Cytotoxic T cell (primary cell): ENCODE data around the genes CHSY3 and HINT1.

GRCh38 chr5:128736271-128736849, 198.3 kb upstream of the FBN2 start:
- PRO-cap, 2 experiments, result no peak in any of the 2 experiments

- PRO-cap, 2 experiments, result no peak in any of the 2 experiments
These were observed 2.2 kb downstream of the ISOC1 start for GRCh38 chr5:129096629-129097192.

DNA sequence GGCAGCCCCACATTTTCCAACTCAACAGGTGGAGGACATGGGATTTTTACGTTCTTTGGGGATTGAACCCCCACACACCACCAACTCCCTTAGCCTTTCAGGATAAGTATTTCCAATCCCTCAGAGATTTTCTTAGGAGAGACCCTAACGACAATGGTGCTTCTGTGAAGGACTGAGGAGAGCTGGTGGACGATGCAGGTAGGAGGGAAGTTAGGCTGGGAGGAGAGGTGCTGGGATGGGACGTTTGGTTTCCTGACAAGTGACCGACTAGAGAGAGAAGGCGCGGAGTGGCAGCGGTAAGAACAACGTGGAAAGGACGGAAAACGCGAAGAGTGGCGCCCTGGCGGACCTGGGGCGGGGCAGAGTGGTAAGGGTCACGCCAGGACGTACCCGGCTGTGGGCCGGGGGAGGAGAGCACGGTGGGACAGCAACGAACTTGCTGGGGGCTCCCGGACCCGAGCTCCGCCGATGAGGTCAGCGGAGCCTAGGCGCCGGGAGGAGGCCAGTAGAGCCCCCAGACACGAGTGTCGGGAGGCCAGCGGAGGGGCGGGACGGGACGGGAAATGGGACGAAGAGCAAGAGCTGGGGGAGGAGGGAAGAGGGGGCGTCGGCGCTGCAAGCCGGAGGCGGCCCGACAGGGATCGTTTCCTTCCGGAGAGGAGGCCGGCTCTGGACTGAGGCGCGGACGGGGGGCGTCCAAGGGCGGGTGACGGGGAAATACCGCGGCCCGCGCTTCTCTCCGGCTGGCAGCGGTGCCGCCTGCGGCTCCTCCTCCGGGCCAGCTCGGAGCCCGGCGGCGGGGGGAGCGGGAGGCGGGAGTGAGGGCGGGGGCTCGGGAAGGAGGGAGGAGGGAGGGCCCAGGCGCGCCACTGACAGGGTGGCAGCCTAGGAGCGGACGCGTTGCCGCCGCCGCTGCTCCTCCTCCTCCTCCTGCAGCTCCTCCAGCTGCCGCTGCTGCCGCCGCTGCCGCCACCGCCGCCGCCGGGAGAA, at the start of gene CHSY3:
Gene CHSY3, plus strand, starts transcription at position 869 of the 990 bp plus-strand sequence.
- PRO-cap, 2 experiments, result no peak in any of the 2 experiments

DNA sequence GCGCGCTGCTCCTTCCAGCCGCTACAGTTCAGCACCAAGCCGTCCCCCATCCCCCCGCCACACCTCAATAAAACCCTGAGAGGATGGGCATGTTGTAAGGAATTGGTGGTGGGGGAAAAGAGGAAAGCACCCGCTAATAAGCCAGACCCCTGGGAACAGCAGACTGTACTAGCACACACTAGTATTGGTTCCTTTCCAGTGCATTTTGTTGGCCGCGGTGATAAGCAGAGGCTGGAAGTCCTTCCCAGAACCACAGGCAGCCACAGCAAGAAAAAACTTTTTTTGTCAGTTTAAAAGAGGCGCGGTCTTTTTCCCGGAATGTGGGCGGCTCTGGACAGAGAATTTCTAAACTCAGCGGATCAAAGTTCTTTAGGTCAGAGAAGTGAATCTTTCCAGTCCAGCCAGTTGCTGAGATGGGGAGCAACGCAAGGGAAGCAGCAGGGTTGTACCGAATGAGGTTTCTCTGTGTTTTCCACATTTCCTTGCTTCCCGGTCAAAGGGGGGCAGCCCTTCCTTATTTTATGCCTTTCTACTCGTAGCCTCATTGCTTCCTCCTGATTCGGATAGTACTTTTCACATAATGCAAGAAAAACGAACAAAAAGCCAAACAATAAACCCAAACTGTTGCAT, 2.1 kb downstream of the CHSY3 start:
- PRO-cap, 2 experiments, result no peak in any of the 2 experiments

- PRO-cap, 2 experiments, result no peak in any of the 2 experiments
These were observed 47.6 kb downstream of the CHSY3 start for GRCh38 chr5:129951824-129952247.

- PRO-cap, 2 experiments, result no peak in any of the 2 experiments
These were observed 231.1 kb downstream of the CHSY3 start for GRCh38 chr5:130135452-130135758.

DNA sequence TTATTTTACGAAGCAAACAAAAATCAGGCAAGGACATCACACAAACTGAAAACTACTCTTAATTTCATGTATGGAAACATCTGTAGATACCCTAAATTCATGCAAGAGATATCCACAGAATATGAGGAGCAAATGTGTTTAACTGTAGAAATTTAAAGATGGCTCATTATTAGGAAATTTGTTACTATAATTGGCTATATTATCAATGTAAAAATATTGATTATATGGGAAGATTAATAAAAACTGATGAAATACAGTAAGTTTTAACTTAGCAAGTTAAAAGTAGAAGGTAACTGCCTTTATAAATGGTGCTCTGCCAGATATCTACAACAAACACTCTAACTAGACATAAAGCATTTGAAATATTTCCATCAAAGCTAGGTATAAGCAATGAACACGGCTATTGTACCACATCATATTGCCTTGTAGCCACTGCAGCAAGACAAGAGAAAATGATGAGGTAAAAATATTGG, 315.5 kb downstream of the CHSY3 start:
- PRO-cap, 2 experiments, result no peak in any of the 2 experiments

GRCh38 chr5:130897356-130898399, 267.4 kb downstream of the HINT1 start:
- PRO-cap, 2 experiments, result no peak in any of the 2 experiments

DNA sequence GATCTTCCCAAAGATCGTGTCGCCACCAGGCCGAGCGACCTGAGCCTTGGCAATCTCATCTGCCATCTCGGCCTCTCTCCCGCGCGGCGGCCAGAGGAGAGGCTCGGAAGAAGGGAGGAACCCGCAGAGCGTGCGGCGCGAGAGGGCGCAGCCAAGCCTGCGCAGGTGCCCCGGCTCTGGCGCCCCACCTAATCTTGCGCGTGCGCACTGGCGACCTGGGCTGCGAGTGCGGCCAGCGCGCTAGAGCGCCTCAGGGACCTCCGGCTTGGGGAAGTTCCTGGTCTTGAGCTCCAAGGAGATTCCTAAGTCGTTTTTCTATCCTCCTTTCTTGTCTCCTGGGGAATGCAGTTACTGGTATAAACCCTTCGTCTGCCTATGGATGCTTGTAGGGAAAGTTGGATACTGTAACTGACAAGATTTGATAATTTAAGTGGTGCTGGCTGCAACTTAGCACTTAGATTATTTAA, at the start of gene HINT1:
Gene HINT1, minus strand, starts transcription at position 117 of the 467 bp plus-strand sequence.
- PRO-cap, 2 experiments, result peak in 2 of 2 experiments; most common plus-strand start position 207 of the sequence (in 2); most common minus-strand start position 69 of the sequence (in 2)

DNA sequence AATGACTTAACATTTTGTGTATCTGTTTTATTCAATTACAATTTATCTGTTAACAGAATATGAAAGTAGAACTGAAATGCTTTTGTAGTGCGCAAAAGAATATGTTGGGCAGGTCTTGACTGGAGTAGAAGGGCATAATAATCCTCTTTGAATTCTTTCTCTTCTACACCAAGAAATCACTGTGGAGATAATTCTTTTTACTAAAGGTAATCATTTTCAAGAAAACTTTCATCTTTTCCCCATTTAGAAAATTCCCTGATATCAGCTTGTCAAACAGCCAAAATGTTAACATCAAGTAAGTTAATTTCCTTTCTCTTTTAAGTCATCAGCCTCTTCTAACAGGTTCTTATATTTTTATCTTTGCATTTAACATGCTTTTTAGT, 12.7 kb upstream of the CDC42SE2 start:
- PRO-cap, 2 experiments, result no peak in any of the 2 experiments

DNA sequence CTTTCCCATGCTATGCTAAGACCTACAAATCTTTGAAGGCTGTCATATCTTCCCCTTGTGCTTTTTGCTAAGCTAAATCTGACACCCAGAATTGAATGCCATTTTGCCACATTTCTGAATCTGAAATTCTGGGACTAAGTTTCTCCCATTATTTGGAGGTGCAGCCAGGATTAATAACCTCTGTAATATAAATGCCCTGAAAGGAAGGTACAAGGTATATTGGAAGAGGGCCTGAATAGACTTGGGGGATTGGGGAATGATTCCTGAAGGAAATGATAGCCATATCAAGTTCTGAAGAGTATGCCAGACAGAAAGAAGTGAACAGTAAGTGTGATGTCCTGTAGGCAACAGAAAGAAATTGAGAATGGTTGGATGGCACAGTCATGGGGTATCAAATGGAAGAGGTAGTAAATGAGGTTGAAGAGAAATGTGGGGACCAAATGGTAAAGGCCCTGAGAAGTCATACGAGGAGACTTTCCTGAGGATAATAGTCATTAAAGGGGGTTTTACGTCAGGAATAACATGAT, 34.9 kb downstream of the CDC42SE2 start:
- PRO-cap, 2 experiments, result no peak in any of the 2 experiments

GRCh38 chr5:131345272-131345626, 81.4 kb downstream of the CDC42SE2 start:
- PRO-cap, 2 experiments, result no peak in any of the 2 experiments

GRCh38 chr5:131498260-131499172, 136.5 kb downstream of the RAPGEF6 start:
- PRO-cap, 2 experiments, result no peak in any of the 2 experiments

- PRO-cap, 2 experiments, result peak in 2 of 2 experiments; most common plus-strand start chr5:131536730 (in 2); most common minus-strand start chr5:131536521 (in 1)
These were observed 98.7 kb downstream of the RAPGEF6 start for GRCh38 chr5:131536205-131536826.

- PRO-cap, 2 experiments, result no peak in any of the 2 experiments
These were observed 24.0 kb downstream of the FNIP1 start for GRCh38 chr5:131772602-131773382.

DNA sequence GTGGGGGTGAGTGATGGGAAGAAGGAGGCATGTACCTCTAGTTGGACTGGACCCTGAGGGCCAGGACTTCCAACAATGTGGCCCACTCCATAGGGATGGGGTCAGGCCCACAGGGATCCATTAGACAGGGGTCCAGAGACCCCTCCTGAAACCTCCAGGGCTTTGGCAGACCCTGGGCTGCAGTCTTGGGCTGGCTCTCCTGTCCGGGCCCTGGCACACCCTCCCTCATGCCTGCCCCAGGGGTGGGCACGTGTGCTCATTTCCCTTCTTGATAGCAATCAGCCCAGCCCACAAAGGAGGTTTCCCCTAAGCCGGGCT, 4.2 kb upstream of the IL3 start:
- PRO-cap, 2 experiments, result no peak in any of the 2 experiments

DNA sequence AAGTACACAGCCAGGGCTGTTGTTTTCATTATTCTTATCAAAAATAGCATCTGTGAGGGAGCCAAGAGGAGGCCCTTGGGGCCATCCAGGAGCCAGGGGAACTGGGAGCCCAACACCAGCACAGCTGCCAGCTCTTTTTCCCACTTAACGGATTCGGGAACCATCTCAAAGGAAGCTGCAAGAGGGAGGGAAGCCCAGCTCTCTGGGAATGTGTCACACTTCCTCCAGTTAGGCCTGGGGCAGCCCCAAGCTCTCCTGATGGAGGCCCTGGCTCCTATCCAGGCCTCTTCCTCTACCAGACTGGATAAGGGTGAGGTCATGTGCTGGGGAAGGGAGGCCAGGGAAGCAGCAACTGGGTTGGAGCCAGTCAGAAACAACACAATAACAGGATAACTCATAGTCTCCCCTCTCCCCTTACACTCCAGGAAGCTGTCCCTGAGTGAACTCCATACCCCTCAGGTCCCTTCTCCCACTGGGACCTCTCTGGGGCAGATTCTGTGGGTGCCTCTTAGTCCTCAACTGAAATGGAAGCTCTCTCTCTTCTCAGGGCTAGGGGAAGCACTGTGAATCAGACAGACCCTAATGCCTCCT, 12.8 kb downstream of the CSF2 start:
- PRO-cap, 2 experiments, result no peak in any of the 2 experiments

DNA sequence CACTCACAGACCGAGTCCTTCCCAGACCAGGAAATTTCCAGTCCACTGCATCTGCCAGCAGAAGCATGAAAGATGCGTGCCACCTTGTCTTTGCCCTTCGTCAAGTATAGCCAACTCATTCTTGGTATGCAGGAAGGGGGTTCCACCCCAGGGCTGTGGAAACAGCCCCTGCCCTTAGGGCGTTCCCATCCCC, 42.1 kb downstream of the SLC22A5 start:
- PRO-cap, 2 experiments, result peak in 2 of 2 experiments; most common minus-strand start position 108 of the sequence (in 2)

DNA sequence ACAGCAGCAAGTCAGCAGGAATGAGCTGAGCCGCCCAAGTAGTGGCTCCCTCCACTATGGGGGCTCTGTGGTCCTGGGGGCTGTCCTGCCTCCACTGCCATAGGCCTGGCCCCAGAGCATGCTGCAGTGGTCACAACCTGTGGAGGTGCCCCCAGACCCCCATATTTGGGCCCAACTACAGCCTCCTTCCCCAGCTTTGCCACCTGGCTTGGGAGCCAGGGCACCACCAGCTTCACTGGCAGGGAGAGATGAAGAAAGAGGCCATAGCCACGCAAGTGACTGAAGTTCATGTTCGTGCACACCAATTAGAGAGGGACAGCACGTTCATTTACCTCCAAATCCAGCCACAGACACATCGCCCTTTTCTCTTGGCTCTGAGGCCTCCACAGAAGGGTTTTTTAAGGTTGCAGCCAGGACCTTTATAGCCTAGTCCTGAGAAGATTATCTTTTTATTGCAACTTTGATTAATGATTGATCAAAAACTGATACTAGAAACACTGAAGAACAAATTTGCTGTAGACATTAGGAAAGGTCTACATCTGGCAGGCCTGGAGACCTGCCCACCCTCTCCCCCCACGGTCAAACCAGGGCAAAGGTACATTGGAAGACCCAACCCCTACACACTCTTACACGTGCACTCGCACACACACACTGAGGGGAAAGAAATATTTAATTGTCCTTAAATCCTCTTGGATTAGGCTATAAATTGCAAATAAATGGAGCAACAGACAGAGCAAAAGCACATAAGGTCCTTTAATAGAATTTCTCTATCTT, 27.3 kb downstream of the IRF1 start:
- PRO-cap, 2 experiments, result no peak in any of the 2 experiments

- PRO-cap, 2 experiments, result peak in 2 of 2 experiments; most common plus-strand start chr5:132473178 (in 1); most common minus-strand start chr5:132473176 (in 1)
These were observed 17.5 kb downstream of the IRF1 start for GRCh38 chr5:132472807-132473832.